Astrocyte (in vitro differentiated cells and primary cell): ENCODE data around the gene C1orf127.

- PRO-cap = no peak
- RRBS, 2 experiments = no CpG with 5 or more reads among the region's 14 CpGs
These were observed 49.4 kb upstream of the KIF1B start for GRCh38 chr1:10160791-10161489.

DNA sequence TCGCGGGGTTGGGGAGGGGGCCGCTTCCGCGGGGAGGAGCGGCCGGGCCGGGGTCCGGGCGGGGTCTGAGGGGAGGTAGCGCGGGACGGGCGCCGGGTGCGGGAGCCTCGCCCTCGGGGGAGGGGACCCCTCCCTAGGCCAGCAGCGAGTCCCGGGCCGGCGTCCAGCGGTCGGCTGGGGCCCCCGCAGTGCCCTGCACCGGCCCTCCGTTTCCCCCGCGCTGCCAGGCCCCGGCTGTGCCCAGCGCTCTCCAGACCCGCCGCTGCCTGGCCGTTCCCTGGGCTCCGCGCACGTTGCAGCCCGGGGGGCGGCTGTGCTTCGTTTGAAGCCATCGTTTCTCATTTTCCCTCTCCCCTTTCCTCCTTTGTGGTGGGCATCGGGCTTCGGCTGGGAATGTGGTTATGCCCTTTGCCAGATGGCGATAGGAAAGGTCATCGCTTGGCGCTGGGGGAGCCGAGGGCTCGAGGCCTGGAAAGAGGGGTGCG, 587 bp downstream of the KIF1B start:
- PRO-cap = no peak
- RRBS, 2 experiments = 1 to 2% methylated on average over 27 to 30 of the region's 49 CpGs

DNA sequence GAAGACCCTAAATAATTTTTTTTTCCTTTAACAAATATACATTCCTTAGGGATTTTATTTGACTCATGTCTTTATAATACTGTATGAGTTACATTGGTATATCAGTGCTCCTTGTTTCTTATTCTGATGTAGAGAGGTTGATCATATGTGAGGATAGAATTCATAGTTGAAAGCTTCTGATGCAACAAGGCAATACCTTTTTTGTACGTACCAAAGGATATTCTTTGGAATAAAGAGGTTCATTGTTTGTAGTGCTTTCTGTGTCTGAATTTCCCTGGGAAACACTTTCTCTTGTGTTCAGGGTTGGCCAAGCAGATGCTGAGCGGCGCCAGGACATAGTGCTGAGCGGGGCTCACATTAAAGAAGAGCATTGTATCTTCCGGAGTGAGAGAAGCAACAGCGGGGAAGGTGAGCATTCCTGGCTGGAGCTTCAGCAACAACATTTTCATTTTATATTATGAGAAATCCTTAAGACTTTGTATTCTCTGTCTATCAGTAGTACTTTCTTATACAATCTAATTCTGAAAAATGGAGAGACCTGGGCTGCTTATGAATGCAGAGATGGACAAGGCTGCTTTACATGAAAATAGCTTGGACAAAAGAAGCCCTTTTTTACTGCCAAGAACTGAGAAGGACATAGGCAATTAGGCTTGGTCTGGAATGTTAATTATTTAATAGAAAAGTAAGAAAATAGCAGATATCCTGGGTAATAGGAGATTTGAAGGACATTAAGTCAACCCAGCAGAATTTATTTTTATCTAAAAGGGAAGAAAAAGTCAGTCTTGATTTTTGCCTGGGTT, 85.2 kb downstream of the KIF1B start:
- PRO-cap = no peak
- RRBS, 2 experiments = no CpG with 5 or more reads among the region's 6 CpGs

- PRO-cap = no peak
- RRBS, 2 experiments = no CpG with 5 or more reads among the region's 21 CpGs
These were observed 93.1 kb downstream of the KIF1B start for GRCh38 chr1:10303205-10304166.

DNA sequence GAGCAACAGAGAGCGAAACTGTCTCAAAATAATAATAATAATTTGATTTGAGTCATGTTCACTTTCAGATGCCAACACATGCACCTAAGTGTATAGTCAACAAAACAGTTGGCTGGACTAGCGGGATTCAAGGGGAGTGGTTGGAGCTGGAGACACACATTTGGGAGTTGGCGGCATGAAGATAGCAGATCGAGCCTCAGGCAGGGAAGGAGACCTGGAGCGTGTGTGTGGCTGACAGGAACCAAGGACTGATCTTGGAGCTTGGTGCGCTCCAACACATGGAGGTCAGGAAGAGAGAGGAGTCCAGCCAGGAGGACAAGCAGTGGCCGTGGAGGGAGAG, 14.6 kb upstream of the PGD start:
- PRO-cap = no peak
- RRBS, 2 experiments = no CpG with 5 or more reads among the region's 7 CpGs

GRCh38 chr1:10419253-10420202, 10.7 kb upstream of the CENPS start:
- PRO-cap = no peak
- RRBS, 2 experiments = no CpG with 5 or more reads among the region's 30 CpGs

DNA sequence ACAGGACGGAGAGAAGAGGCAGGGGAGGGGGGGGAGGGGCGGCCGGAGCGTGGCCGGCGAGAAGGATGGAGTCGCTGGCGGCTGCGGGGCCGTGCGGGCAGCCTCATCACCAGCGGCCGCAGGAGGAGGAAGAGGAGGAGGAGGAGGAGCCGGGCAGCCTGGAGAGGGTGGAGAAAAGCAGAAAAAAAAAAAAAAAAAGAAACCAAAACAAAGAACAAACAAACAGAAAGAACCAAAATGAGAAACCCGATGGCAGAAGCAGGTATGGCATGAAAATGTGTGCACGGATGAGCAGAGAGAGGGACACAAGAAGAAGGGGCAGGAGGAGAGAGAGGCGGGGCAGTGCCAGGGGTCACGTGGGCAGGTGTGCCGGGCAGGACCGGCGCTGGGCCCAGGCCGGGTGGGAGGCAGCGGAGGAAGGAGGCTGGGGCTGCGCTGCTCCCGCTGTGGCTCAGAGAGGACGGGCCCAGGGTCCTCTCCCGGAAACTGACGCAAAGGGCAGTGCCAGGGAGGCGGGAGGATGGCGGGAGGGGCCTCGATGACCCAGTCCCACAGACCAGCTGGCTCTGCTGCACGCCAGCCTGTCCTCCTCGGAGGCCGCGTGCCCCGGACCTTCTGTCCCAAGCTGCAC, 154.2 kb downstream of the CASZ1 start:
- PRO-cap = no peak
- RRBS, 2 experiments = 75 to 85% methylated on average over 4 to 14 of the region's 36 CpGs

DNA sequence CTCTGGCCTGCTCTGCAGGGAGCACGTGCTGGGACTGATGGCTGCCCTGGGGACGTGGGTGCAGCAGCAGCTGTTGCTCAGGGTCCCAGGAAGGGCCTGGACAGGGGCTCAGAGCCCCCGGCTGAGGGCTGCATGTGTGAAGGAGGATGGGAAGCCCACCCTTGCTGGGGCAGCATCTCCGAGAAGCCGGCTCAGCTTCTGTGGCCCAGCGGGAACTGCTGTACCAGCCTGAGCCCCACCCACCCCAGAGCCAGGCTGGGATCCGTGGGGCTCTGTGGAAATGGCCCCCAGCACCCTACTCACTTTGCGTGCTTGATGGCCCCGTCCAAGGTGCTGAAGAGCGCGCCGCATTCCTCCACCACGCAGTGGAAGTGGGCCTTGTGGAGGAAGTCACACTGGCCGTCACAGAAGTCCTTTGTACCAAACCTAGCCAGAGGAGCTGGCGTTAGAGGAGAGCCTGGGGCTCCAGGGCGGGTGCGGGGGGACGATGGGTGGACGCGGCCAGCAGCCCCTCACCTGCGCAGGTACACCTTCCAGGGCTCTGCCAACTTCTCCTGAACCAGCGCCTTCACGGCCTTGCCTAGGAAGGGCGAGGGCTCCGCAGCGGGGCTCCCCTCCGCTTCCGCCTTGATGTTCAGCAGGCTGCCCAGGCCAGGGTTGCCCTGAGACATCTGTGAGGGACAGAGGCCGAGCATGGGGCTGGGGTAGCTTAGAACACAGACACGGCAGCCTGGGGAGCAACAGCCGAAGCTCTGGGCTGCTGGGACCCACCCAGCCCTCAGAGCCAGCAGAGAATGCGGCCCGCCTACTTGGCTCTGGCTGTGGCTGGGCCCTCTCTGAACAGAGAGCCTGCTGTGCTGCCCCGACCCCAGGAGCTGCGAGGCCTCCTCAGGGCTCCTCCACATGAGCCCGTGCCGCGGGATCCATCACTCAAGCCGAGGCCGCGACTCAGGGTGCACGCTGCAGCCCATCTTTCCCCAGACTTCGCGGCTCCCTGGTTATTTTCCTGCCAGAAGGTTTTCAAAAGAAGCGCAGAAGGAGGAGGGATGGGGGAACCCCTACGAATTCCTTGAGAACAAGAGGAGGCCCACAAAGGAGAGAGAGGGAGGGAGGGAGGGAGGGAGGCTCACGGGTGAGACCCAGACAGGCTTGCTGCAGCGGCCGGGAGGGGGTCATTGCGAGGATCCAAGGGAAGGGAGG, 147.3 kb downstream of the CASZ1 start:
- PRO-cap = no peak
- RRBS, 2 experiments = 82 to 89% methylated on average over 3 of the region's 50 CpGs

- PRO-cap = no peak
- RRBS, 2 experiments = no CpG with 5 or more reads among the region's 13 CpGs
These were observed 130.6 kb downstream of the CASZ1 start for GRCh38 chr1:10665764-10666361.

- PRO-cap = no peak
- RRBS, 2 experiments = no CpG with 5 or more reads among the region's 13 CpGs
These were observed 125.3 kb downstream of the CASZ1 start for GRCh38 chr1:10671195-10671504.

DNA sequence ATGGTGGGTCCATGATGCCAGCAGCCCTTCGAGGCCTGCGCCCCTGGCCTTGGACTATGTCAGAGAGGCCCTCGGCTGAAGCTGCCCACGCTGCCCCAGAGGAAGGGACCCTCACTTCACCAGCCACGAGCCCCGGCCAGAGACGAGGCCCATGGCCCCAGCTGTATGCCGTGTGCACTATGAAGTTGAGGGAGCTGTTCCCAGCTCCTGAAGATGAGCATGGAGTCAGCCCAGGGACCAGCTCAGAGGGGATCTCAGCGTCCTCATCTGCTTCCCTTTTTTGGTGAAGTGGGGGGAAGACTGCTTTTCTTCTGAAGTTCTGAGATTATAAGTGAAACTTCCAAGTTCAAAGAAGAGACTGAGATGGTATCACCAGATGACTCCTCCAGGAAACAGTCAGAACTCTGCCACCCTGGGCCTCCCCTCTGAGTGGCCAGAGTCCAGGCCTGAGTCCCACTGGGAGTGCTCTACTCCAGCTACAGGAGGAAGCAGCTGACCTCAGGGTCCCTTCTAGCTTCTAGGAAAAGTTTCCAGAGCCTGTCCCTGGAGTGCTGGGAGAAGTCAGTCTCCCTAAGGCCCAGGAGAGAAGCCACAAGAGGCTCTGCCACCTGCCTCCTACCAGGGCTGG, 104.8 kb downstream of the CASZ1 start:
- PRO-cap = no peak
- RRBS, 2 experiments = 80% methylated on average over 2 of the region's 9 CpGs; no CpG with 5 or more reads in 1 of the 2 experiments

DNA sequence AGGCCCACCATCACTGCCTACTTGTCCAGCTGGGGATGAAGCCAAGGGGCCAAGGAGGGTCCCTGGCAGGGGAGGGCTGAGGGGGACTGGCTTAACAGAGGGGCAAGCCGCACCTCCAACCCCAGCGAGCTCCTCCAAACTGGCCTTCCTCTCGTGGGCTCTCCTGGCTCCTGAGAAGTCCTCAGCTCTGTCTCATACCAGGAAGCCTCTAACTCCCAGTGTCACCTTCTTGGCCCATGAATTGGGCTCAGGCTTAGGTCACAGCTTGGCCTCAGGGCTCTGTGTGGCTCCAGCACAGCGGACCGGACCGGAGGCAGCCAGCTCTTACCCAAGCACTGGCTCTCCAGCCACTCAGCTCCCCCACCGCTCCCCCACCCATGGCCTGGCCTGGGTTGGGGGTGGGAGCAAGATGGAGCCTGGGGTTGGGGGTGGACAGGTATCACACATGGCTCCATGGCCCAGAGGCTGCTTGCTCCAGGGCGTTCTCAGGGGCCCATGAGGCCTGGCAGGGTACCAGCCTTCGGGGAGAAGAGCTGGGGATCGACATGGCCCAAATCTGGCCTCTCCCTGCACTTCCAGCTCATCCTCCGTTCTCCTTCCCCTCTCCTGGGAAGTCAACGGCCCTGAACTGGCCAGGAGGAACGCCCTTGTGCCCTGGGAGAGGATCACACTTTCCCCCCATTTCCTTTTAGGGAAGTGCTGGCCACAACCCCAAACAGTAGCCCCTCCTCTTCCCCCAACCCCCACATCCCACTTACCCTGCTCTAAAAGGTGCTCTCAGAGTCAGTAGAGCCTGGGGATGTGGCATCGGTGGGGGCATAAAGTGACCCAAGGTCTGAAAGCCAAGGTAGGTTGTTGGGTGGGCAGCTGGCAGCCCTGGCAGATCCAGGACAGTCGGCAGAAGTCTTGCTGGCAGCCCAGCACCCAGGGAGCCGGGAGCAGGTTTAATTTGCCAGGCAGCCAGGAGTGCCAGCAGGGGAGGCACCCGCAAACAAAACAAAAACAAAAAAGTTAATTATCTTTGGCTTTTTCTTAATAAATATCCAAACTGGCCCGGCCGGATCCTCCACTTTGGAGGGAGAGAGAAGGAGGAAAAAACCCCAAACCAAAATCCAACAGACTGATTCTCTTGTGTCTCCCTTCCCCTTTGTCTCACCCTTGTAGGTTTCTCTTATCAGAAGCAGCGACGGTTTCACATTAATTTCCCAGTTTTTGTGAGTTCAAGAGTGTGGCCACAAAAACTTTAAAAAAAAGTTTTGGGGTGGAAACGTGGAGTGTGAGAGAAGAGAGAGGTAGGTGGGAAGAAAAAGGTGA, 97.4 kb downstream of the CASZ1 start:
- PRO-cap = no peak
- RRBS, 2 experiments = 62% methylated on average over 2 of the region's 22 CpGs; no CpG with 5 or more reads in 1 of the 2 experiments

- PRO-cap = no peak
- RRBS, 2 experiments = 4 to 21% methylated on average over 5 to 6 of the region's 31 CpGs
These were observed 91.9 kb downstream of the CASZ1 start for GRCh38 chr1:10704537-10704932.

GRCh38 chr1:10774697-10775606, 21.5 kb downstream of the CASZ1 start:
- PRO-cap = no peak
- RRBS, 2 experiments = no CpG with 5 or more reads among the region's 21 CpGs

GRCh38 chr1:10794757-10795469, 1.5 kb downstream of the CASZ1 start:
- PRO-cap = no peak
- RRBS, 2 experiments = 1 to 3% methylated on average over 18 to 29 of the region's 65 CpGs

DNA sequence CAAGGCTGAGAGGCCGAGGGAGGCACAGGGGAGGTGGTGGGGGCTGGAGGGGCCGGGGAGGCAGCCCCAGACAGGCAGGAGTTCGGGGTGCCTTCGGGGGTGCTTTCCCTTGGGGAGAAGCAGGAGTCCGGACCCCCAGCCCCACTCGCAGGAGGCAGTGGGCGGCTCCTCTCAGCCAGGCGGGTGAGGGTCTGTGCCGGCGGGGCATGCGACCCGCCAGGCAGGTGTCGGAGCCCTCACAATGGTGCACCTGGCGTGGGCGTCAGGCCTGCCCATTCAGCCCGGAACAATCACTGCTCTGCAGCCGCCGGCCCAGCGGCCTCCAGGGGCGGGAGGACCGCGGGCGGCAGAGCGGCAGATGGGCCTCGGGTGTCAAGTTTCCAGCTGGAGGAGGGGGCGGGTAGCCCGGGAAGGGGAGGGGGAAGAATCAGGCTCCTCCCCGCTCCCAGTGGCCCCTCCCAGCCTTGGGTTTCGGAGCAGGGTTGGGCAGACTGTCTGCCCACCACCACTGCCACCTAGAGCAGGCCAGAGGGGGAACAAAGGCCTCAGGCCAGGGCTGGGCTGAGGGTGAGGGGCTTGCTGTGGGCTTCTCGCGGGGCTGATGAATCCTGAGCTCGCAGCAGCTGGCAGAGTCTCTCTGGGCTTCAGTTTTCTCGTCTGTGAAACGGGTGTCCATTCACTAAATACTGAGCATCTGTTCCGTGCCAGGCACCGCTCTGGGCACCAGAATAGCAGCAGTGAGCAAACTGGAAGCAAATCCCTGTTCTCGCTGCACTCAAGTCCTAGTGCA, 39.4 kb upstream of the CASZ1 start:
- PRO-cap = no peak
- RRBS, 2 experiments = 4% methylated on average over 20 of the region's 37 CpGs

- PRO-cap = no peak
- RRBS, 2 experiments = 26% methylated on average over 4 of the region's 11 CpGs; no CpG with 5 or more reads in 1 of the 2 experiments
These were observed 71.3 kb upstream of the CASZ1 start for GRCh38 chr1:10867780-10868169.

DNA sequence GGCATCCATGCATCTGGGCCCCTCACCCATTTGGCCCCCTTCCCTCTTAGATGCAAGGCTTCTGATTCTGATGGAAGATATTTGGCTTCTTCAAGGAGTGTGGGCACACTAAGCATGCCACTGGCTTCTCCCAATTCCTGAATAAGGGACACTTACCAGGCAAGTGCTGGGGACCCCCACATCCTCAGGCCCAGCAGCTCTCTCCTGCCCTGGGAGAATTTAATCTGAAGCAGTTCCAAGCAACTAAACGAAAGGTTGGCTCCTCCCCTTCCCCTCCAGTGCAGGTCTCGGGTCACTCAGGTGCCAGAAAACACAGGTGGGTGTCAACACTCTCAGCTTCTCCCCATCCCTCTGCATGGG, at the start of gene C1orf127:
Gene C1orf127, minus strand, starts transcription at position 221 of the 360 bp plus-strand sequence.
- PRO-cap = no peak
- RRBS, 2 experiments = no CpG with 5 or more reads among the region's 2 CpGs

- PRO-cap = no peak
- RRBS, 2 experiments = no CpG with 5 or more reads among the region's 30 CpGs
These were observed 748 bp downstream of the MASP2 start for GRCh38 chr1:11046077-11046905.

DNA sequence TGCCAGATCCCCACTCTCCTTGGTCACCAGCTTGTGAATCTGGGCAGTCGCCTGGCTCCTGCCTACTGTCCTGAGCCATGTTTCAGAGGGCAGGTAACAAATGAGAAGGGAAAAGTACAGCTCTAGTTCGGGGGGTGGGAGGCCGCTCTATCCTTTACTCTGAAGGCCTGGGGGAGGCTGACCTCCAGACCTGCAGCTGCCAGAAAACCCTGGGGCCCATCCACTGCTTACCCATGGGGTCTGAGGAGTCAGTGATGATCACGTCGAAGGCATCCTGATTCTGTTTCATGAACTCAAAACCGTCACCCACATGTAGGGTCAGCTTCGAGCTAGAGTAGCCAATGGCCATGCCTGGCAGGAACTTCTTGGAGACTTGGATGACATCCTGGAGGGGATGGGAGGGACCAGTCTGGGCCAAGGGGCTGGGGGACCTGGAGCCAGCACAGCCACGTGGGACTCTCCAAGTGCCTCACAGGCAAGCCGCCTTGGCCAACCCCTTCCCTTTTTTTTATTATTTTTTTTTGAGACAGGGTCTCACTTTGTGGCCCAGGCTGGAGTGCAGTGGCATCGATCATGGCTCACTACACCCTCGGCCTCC, 3.3 kb downstream of the SRM start:
- PRO-cap = no peak
- RRBS, 2 experiments = no CpG with 5 or more reads among the region's 11 CpGs